Suprapubic skin (tissue), 4 donors: ENCODE data around the genes DYNLT5, INSL5 and IL12RB2.

DNA sequence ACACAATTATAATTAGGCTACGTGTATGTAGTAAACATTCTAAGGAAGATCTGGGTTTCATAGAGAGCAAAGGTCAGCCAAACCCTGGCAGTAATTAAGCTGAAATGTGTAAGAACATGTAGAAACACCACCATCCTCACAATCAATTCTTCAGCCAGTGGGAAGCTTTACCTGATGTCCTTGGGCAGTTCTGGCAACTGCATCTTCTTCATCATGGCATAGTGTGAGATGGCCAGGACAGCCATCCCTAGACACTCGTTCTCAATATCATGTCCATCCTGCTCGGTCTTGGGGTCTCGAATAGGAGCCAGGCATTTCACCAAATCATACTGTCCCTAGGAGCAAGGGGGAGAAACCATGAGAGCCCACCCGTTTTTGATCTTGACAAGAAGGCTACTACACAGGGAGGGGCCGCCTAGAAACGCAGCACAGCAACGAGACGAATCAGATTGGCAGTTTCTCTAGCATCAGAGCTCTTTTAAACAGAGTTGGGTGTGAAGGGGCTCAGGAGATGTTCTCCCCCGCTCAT lies 97.1 kb downstream of the JAK1 start:
- PRO-cap = no peak
- RAMPAGE, long total RNA, 4 experiments = no peak in any of the 4 experiments

DNA sequence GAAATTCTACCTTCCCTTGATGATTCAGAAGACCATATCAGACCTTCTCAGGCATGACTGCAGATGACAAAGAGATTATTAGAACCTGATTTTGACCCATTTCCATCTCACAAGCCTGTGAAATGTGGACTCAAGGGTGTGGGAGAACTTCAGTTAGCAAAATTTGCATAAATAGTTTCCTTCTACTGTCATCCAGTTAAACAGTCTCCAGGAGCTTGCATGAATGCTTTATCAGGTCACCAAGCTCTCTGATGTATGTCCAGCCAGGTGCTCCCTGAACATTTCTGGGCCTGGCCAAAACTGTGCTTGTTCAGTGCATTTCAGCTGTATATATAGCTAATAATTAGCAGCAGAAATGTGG lies 67.8 kb downstream of the JAK1 start:
- PRO-cap = no peak
- RAMPAGE, long total RNA, 4 experiments = no peak in any of the 4 experiments

GRCh38 chr1:64930974-64931571 lies 35.3 kb downstream of the JAK1 start:
- PRO-cap = no peak
- RAMPAGE, long total RNA, 4 experiments = no peak in any of the 4 experiments

DNA sequence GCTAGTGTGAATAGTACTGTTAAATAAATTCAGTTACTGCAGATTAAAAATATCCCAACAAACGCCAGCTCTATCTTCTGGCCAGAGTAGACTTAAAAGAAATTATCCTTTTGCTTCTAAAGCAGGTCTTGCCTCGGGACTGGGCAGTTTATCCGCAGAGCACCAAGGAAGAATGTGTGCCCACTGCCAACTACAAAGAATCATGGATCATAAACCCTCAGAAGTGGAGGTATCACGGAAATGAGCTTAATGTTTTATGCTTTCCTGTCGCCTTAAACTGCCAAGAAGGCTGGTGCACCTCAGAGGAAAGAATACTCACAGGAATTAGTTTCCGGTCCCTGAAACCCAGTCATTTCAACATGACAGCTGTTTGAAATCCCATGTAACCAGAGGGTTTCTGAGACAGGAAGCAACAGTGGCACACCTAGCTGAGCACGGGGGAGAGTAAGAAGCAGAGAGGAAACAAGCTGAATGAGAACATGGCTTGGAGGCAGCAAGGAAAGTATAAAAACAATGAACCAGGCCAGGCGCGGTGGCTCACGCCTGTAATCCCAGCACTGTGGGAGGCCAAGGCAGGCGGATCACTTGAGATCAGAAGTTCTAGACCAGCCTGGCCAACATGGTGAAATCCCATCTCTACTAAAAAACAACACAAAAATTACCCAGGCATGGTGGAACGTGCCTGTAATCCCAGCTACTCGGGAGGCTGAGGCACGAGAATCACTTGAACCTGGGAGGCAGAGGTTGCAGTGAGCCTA lies 3.9 kb downstream of the JAK1 start:
- PRO-cap = no peak
- RAMPAGE, long total RNA, 4 experiments = no peak in any of the 4 experiments

DNA sequence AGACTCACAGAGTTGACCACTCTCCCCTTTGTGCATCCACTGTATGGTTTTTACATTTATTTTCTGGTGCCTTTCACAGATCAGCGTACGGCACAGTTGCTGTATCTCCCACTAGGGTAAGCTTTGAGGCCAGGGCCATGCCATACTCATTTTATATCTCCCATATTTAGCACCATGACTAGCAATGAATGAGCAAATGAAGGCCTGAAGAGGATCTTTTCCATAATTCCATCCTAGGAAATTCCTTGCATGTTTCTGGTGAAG lies 79.1 kb upstream of the AK4 start:
- PRO-cap = no peak
- RAMPAGE, long total RNA, 4 experiments = no peak in any of the 4 experiments

- PRO-cap = no peak
- RAMPAGE, long total RNA, 4 experiments = no peak in any of the 4 experiments
Observed at GRCh38 chr1:65150549-65150952, 2.5 kb downstream of the AK4 start.

- PRO-cap = no peak
- RAMPAGE, long total RNA, 4 experiments = no peak in any of the 4 experiments
Observed at GRCh38 chr1:65175998-65176614, 28.1 kb downstream of the AK4 start.

GRCh38 chr1:65265285-65266443 lies 43.7 kb upstream of the DNAJC6 start:
- PRO-cap = no peak
- RAMPAGE, long total RNA, 4 experiments = no peak in any of the 4 experiments

DNA sequence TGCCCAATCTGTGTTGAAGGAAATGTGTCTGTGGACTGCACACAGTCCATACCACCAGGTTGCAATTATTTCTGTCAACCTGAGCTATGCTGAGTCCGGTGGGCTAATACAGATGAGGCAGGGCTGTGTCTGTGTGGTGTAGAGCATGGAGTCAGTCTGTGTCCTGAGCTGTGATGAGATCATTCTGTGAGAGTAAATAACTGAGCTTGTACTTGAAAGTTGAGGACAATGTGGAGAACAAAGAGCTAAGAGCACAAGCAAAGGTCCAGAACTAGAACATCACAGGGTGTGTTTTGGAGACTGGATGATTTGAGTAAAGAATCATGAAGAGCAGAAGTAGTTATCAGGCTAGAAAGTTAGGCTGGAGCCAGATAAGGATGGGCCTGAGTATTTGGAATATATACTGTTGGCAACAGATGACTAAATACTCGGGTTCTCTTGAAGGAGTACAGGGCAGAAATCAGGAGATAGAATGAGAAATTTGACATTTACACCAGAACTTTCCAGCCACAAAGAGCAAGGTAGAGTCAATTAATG lies 48.7 kb downstream of the LEPR start:
- PRO-cap = no peak
- RAMPAGE, long total RNA, 4 experiments = no peak in any of the 4 experiments

DNA sequence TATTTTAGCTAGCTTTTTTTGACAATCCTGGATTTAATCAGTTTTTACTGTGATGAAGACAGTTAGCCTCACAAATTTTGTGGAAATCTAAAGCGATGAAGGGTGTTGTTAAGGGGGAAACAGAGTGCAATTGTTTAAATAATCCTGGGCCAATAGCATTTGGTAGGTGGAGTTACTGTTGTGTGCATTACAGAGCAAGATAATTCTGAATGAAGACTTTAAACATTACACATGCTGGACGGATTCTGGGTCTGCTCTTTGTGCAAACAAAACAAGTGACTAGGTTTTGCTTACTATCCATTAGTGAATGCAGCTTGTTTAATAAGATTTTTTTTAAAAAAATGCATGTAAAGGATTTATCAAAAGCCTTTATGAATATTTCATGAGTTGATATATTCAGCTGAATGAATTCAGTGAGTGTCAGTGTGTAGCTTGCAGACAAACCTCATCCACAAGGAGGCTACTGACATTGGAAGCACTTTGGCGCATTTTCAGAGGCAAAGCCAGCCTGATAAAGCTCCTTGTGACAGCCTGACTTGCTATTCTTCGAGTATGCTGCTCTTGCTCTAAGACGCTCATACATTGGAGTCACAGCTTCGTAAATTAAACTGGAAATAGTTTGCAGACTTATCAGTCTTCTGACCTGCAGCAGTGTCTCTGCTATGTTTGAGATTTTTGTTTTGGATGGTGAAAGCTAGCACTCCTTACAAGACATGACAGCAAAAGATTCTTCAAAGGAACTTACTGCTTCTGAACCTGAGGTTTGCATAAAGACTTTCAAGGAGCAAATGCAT lies 199.7 kb downstream of the PDE4B start:
- PRO-cap = no peak
- RAMPAGE, long total RNA, 4 experiments = no peak in any of the 4 experiments

GRCh38 chr1:66052427-66052857 lies 259.7 kb downstream of the PDE4B start:
- PRO-cap = no peak
- RAMPAGE, long total RNA, 4 experiments = no peak in any of the 4 experiments

DNA sequence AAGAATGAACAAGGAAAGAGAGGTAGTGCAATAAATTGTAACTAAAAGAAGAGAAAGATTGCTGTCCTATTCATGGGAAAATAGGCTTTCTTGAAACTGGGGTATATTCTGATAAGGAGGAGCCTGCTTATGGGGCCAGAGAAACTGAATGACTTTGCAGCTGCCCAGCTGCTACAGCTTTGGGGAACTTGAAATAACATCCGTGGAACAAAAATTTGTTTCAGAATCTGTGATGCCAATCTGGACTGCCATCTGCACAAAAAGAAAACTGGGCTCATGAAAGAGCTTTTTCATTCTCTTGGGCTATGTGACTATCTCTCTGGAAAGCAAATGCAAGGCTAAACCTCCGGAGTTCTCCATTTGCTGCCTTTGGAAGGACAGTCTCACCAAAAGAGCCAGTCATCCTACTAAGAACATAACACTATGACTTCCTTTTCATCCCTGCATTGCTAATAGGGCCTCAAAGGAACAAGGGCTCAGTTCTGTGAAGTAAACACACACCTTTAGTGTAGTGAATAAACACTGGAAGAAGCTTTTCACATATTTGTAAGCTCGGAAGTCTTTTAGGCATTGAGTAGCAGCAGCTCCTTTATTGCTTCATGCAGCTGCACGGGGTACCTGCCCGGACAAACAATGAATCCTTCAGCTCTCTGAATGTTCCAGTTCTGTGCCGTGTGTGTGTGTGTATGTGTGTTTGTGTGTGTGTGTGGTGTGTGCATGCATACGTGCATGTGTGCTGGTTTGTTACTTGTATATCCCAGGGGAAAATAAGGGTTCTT lies 255.6 kb upstream of the SGIP1 start:
- PRO-cap = no peak
- RAMPAGE, long total RNA, 4 experiments = no peak in any of the 4 experiments

DNA sequence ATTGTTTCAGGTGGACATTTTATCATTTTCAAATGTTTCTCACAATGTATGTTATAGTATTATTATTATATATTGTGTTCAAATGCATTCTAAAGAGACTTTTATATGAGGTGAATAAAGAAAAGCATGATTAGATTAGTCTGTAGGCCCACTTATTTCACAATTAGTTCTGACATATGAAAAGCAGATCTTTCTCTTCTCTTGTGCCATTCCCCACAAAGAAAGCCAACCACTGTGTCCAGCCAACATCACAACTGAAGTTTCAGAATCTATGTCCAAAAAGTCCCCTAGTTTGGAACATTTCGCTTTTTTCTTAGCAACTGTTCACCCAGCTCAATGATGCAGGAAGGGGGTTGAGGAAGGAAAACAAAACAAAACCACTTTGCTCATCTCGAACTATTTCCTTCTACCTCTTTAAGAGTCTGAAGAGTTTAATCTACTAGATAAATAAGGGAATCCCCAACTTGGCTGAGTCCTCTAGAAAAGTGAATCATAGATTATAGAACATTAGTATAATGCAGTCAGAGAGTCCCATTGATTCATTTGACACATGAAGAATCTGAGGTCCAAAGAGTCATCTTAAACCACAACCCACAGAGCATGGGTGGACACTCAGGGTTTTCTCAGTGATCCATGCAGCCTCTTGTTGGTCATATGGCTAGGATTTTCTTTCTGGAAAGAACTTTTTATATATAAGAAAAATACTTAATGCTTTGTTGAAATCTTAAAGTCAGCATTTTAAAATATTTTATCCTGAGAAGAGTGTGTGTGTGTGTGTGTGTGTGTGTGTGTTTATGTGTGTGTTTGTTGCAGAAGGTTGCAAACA lies 159.3 kb upstream of the SGIP1 start:
- PRO-cap = no peak
- RAMPAGE, long total RNA, 4 experiments = no peak in any of the 4 experiments

- PRO-cap = no peak
- RAMPAGE, long total RNA, 4 experiments = no peak in any of the 4 experiments
Observed at GRCh38 chr1:66393735-66394332, 140.1 kb upstream of the SGIP1 start.

- PRO-cap = no peak
- RAMPAGE, long total RNA, 4 experiments = no peak in any of the 4 experiments
Observed at GRCh38 chr1:66751948-66752941, at the start of gene DYNLT5. TSS of gene DYNLT5 (plus strand) at chr1:66752459.

GRCh38 chr1:66801185-66801448 lies at the start of gene INSL5:
TSS of gene INSL5 (minus strand) at chr1:66801276.
- PRO-cap = no peak
- RAMPAGE, long total RNA, 4 experiments = no peak in any of the 4 experiments

DNA sequence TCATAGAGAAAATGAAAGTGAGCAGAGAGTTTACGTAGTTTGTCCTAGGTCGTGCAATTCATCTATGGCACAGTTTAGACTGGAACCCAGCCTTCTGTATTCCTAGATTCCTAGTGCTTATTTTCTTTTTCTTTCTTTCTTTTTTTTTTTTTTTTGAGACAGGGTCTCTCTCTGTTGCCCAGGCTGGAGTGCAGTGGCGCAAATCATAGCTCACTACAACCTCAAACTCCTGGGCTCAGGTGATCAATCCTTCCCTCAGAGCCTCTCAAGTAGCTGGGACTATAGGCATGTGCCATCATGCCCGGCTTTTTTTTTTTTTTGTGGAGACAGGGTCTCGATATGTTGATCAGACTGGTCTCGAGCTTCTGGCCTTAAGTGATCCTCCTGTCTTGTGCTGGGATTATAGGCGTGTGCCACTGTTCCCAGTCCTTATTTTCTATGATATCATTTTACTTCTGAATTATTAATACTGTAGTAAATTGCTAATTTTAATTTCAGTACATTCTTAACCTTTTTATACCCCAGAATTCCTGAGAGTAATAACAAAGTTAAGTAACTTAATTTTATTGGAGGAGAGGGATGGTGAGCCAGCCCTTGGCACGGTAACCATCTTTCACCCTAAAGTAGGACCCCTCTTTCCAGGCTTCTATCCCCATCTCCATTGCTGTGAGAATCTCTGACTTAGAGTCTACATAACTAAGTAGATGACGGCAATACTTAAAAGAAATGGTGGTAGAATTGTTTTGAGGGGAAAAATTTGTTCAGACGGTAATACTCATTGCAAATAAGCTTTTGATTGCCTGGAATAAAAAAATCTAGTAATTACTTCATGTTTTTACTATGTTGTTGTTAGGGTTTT lies 9.7 kb downstream of the MIER1 start:
- PRO-cap = no peak
- RAMPAGE, long total RNA, 4 experiments = no peak in any of the 4 experiments

- PRO-cap = no peak
- RAMPAGE, long total RNA, 4 experiments = no peak in any of the 4 experiments
Observed at GRCh38 chr1:67207219-67207717, 41.0 kb downstream of the IL23R start.

DNA sequence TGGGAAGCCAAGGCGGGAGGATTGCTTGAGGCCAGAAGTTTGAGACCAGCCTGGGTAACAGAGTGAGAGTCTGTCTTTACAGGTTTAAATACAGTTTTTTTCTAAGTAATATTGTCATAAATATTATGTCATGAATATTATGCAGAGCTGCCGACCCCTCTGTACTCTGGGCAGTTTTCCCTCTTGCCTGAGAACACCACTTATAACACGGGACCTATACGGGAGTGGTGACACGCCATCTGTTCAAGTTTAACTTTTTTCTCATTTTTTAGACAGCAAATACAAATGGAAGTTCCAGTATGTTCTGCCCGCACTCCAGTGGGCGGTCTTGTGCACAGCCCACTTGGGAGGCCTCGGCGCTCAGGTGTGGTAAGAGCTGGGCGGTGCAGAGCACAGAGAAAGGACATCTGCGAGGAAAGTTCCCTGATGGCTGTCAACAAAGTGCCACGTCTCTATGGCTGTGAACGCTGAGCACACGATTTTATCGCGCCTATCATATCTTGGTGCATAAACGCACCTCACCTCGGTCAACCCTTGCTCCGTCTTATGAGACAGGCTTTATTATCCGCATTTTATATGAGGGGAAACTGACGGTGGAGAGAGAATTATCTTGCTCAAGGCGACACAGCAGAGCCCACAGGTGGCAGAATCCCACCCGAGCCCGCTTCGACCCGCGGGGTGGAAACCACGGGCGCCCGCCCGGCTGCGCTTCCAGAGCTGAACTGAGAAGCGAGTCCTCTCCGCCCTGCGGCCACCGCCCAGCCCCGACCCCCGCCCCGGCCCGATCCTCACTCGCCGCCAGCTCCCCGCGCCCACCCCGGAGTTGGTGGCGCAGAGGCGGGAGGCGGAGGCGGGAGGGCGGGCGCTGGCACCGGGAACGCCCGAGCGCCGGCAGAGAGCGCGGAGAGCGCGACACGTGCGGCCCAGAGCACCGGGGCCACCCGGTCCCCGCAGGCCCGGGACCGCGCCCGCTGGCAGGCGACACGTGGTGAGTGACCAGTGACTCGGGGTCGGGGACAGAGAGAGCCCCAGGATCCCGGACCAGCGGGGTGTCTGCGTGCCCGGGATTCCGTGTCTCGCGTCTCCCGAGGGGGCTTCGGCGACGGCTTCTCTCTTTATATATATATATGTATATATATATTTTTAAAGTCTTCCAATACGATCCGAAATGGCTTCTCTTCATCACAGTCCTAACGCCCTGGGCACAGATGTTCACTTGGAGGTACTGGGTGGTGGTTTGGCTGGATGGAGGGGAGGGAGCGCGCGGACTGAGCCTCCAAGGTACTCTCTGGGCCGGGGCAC lies at the start of gene IL12RB2:
Gene IL12RB2 (plus strand): TSS at position 894 of the 1,302 bp plus-strand sequence.
- PRO-cap = no peak
- RAMPAGE, long total RNA, 4 experiments = start-site peak on the plus strand in 2 of 4 experiments, centred at positions 894 to 905 of the sequence, 5 to 14 reads per replicate

- PRO-cap = no peak
- RAMPAGE, long total RNA, 4 experiments = no peak in any of the 4 experiments
Observed at GRCh38 chr1:67411242-67412538, 18.5 kb downstream of the SERBP1 start.